SK-N-DZ (cell line): ENCODE results near the gene LACTB.

DNA sequence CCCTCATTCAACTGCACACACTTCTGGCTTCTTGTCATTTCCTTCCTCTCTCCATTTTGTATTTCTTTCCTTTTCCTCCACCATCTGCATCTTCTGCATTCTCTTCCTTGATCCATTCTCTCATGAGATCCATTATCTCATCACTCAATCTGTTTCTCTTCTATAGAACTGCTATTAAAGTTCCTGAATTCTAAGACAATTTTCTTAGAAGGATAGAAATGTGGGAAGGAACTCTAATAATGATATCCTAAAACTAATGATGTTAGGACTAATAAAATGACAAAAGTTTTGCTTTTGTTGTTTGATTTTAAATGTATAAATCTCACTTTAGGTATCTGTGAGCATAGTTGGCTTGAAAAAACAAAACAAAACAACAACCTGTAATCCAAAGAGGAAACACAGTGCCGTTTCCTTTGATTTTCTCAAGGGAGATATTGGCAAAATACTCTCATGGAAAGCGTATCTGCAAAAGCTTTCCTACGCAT lies 217.9 kb downstream of the RORA start:
RAMPAGE:
- cytosol, long total RNA = no peak
- nucleus, long total RNA = no peak

DNA sequence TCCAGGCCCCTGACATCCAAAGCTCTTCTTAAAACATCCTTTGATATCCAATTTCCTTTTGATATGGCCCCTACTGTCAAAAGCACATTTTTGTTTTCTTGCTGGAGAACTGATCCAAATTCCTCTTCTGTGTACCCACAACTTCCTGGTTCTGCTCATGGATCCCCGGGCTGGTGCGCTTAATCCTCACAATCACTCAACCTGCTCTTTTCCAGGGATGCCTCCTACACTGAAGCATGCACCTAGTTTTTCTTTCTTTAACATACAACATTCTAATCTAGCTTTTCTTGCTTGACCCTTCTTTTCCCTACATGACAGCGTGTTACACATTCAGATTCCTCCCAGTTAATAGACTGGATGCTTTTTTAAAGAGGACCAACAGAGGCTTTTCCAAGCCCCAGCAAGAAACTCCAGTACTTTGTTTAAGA lies 126.6 kb downstream of the RORA start:
RAMPAGE:
- cytosol, long total RNA = no peak
- nucleus, long total RNA = no peak

DNA sequence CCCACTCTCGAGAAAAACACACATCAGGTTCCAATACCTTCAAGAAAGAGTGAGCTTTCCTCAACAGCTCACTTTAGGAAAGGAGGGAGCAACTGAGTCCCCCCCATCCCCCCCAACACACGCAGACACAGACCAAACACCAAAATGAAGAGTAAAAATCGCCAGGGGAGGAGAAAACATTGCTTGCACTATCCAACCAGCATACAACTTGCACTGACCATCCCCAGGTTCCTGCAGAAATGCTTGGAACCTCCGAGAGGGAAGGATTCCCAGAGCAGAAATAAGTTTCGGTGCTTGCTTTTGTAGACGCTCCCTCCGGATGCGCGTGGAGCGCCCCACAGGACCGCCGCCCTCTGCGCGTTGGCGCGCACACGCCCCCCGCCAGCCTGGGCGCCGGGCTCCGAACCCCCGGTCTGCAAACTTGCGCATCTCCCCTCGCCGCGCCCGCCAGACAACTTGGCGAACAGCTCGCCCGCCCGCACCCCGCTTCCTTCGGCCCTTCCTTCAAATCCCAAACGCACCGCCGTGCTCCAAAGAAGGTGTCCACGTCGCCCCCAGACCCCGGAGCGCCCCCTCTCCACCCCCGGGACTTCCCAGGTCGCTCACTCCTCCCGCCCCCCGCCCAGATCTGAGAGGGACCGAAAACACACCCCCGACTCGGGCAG lies 1.1 kb downstream of the RORA start:
RAMPAGE:
- cytosol, long total RNA = no peak
- nucleus, long total RNA = no peak

DNA sequence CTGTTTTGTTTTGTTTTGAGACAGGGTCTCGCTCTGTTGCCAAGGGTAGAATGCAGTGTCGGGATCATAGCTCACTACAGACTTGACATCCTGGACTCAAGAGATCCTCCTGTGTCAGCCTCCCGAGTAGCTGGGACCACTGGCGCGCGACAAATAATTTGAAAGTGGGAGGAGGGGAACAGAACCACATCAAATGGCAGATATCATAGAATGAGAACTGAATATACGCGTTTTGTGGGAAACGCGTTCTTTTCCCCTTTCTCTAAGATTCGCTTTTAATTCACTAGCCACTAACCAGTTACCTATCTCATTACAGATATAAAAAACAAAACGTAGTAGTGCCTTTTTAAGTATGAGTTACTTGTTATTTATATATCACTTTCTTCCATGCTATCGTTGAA lies 697 bp upstream of the VPS13C start:
RAMPAGE:
- cytosol, long total RNA = no peak
- nucleus, long total RNA = no peak

DNA sequence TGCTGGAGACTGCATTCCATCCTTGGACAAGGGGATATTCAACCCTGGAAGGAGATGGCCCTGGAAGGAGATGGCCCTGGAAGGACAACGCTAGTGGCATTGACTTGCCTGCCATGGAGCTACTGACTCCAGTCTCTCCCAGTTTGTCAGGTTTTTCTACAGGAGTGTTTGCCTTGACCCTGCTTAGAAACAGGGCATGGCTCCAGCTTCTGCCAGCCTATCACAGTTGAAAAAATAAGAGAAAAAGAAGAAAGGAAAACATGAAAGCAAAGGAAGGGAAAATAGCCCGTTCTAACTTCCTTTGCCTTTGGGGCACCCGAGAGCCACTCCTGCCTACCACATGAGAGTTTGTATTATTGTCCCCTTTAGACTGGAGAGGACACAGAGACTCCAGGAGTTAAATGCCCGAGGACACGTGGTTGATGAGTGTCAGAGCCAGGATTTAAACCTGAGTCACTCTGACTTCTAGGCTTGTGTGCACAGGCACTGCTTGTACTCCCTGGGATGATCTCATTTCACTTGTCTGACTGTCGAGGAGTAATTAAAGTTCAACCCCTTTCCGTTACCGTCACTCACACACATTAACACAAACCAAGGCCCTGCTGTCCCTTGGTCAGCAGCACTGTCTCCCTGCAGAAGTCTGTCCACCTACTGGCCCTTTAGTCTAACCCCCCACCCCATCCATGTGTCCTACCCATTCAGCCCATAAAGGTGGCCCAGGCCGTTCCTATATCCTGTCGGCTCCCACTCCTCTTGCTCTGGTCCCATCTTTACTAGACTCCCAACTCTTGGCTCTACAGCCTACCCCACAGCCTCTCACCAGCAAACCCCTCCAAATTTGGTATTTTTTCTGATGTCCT lies 46.1 kb downstream of the C2CD4A start:
RAMPAGE:
- cytosol, long total RNA = no peak
- nucleus, long total RNA = no peak

DNA sequence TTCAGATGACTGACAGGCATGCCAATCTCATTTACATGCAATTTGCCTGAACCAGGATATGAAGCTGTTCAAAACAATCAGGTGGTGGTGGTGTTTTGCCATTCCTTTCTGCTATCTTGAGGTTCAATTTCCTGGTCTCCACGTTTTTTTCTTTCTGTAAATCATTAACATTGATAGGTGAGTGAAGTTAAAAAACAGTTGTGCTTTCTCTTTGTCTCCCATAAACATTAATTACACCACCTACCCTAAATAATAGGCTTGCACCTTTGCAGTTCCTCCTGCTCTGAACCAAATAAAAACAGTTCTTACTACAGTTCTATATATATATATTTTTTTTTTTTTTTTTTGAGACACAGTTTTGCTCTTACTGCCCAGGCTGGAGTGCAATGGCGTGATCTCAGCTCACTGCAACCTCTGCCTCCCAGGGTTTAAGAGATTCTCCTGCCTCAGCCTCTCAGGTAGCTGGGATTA lies 49.1 kb downstream of the C2CD4B start:
RAMPAGE:
- cytosol, long total RNA = no peak
- nucleus, long total RNA = no peak

GRCh38 chr15:62288681-62289135 lies 101.6 kb upstream of the TLN2 start:
RAMPAGE:
- cytosol, long total RNA = no peak
- nucleus, long total RNA = no peak

GRCh38 chr15:62472925-62473386 lies 82.6 kb downstream of the TLN2 start:
RAMPAGE:
- cytosol, long total RNA = no peak
- nucleus, long total RNA = no peak

GRCh38 chr15:62561032-62561634 lies 170.8 kb downstream of the TLN2 start:
RAMPAGE:
- cytosol, long total RNA = no peak
- nucleus, long total RNA = no peak

GRCh38 chr15:62624825-62625803 lies 234.8 kb downstream of the TLN2 start:
RAMPAGE:
- cytosol, long total RNA = no peak
- nucleus, long total RNA = no peak

RAMPAGE:
- cytosol, long total RNA = no peak
- nucleus, long total RNA = no peak
Measured at GRCh38 chr15:62701950-62702200, 311.5 kb downstream of the TLN2 start.

RAMPAGE:
- cytosol, long total RNA = no peak
- nucleus, long total RNA = no peak
Measured at GRCh38 chr15:62758074-62759082, 284.2 kb upstream of the TPM1 start.

RAMPAGE:
- cytosol, long total RNA = no peak
- nucleus, long total RNA = no peak
Measured at GRCh38 chr15:62833251-62833747, 209.2 kb upstream of the TPM1 start.

GRCh38 chr15:62834737-62835281 lies 207.7 kb upstream of the TPM1 start:
RAMPAGE:
- cytosol, long total RNA = no peak
- nucleus, long total RNA = no peak

RAMPAGE:
- cytosol, long total RNA = no peak
- nucleus, long total RNA = no peak
Measured at GRCh38 chr15:63019438-63020110, 23.0 kb upstream of the TPM1 start.

RAMPAGE:
- cytosol, long total RNA = no peak
- nucleus, long total RNA = no peak
Measured at GRCh38 chr15:63121399-63121939, at the start of gene LACTB. TSS of gene LACTB (plus strand) at chr15:63121861.

DNA sequence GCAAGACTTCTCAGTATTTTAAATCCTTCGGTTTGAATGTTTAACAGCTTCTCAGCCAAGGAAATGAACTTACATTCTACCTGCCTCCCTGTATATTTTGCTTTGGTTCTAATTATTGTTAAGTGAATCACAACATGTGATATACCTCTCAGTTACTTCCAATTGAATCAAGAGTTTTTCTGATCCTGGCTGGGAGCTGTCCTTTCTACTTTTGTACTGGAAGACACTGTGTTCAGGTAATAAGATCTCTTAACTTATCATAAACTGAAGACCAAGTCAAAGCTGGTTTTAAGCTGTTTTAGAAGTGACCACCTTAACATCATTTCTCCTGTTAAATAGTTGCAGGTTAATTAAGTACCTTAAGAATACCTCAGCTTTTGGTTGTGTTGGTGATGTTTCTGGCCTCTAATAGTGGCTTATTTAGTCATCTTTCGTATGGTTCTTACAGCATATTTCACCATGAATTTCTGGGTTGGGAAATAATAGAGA lies 1.4 kb downstream of the RAB8B start:
RAMPAGE:
- cytosol, long total RNA = no peak
- nucleus, long total RNA = no peak

DNA sequence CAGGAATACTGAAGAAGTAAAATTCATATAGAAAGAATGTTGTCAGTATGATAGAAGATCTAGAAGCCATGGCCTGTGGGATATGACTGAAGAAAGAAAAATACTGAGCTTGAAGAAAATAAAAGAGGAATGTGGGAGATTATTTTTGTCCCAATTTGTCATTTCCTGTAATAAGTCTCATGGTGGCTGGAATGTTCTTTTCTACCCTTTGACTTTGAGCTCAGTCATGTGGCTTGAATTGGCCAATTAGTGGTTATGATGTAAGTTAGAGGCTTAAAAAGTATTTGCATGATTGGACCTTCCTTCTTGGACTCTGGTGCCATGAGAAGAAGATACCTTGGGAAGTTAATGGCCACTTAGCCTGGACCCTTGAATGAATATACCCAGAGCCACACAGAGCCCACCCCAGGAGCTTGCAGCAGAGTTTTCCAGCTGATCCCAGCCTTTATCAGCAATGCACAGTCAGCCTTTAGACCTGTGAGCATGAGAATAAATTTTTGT lies 14.2 kb downstream of the APH1B start:
RAMPAGE:
- cytosol, long total RNA = no peak
- nucleus, long total RNA = no peak

DNA sequence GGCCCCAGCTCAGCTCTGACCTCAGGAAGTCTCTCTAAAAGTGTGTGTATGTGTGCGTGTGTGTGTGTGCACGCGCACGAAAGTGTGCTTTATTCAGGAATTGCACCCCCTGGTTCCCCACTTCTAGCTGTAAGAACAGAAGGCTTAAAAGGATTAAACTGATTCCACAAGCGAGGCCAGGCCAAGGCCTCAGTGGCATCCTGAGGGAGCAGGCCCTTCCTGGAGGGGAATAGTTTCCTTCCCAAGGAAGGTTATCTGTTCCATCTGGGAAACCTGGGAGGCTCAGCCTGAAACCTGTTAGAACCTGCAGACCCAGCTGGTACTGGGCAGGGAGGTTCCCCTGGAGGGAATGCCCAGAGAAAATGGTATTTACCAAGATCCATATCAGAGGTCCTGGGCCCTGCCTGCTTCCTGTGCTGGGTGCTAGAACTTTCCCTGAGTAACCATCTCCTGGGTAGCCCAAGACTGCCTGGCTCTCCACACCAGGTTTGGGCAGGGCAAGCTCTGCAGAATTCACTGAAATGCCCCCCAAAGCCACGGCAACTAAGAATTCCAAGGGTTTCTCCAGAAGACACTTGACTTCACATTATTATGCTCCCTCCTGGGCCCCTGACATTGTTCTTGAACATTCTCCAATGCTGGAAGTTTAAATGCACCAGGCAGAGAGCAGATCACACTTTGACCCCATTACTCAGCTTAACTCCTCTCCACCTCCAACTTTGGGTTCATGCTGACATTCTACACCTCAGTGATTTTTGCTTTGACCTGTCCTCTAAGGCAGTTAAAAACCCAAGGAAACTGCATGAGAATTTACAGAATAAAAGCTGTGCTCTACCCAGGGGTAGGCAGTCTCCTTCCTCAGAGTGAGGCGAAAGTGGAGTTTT lies 2.1 kb downstream of the CA12 start:
RAMPAGE:
- cytosol, long total RNA = no peak
- nucleus, long total RNA = no peak

DNA sequence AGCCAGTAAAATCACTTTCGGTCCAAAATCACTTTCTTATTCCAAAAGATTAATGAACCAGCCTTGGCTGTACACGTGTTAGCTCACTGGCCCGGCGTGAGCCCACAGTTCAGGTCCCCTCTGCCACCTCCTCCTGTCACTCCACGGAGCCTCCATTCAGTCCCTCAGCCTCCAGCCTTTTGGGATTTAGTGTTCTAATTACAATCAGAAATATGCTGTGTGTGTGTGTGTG lies 934 bp downstream of the CA12 start:
RAMPAGE:
- cytosol, long total RNA = no peak
- nucleus, long total RNA = no peak